Epithelial cell of alveolus of lung (primary cell): ENCODE results near the genes AP4E1, DMXL2 and SCG3.

DNA sequence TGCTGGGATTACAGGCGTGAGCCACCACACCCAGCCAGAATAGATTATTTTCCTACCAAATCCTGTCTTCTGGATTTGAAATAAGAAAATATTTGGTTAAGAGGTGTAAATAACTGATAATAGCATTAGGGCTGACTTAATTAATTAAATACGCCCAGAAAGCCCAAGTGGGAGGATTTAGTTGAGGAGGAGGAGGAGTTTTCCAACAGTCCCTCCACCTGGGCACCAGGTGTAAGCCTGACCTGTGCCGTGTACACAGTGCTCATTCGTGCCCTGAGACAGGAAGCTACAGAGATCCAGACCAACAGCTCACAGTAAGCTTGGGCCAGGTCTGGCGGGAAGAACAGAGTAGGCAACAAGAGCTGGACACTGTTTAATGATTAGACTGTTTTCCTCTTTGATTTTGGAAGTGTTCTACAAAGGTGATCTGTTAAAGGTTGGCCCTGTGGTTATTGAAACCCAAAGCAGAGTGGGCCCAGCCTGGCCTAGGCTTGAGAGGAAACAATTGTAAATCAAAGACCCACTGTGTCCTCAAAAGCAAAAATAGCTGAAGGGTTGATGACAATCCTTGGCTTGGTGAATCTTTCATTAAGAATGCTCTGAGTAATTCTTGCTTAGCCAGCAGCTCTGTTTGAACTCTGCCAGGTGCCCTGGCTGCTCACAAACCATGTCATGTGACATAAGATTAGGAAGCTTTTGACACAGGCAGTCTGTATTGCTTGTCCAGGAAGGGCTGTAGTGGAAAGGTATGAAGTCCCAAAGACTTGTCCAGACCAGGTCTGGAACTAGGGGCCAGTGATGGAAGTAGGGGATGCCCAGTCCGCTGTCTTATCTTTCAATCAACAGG, 13.8 kb downstream of the SQOR start:
- RAMPAGE, long total RNA: no peak
- RRBS: no CpG with 5 or more reads among the region's 6 CpGs

DNA sequence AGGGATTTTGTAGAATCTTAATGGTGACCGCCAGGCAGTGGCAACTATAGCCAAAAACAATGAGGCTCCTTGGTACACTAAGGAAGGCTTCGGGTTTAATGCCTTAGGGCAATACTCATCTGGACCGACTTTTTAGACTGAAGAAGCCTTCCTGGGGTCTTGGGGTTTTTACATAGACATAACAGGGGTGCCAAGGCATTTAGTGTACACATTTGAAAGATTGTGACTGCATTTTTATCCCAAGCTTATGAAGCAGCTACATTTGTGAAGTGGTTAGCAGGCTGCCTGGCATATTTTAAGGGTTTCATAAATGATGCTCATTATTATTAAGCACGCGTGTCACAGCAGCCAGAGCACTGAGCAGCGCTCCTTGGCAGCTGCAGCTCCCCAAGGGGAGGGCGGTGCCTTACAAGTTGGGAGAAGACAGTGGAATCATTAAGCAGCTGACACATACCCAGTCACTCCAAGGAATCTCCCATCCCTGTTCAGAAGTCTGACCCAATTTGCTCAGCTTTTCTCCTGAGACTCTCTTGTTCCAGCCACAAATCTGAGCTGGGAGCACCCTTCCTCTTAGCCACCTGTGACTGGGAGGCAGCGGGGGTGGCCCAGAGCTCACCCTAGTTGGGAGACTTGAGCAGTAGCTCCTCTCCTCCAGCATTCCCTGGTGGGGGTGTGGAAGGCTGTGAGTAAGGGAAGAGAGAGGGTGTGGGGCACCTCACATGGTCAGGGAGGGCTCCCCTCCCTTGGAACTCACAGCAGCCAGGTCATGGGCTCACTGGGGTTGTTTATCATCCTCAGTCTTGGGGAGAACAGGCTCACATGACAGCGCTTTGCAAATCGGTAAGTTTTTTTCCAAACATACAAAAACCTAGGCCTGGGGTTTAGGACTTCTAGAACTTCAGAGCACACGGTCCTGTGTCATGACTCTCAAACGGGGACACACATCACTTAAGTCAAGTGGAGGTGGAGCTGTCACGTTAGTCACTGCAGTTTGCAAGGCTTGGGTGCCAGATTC, 64.3 kb downstream of the DUT start:
- RAMPAGE, long total RNA: no peak
- RRBS: no CpG with 5 or more reads among the region's 13 CpGs

DNA sequence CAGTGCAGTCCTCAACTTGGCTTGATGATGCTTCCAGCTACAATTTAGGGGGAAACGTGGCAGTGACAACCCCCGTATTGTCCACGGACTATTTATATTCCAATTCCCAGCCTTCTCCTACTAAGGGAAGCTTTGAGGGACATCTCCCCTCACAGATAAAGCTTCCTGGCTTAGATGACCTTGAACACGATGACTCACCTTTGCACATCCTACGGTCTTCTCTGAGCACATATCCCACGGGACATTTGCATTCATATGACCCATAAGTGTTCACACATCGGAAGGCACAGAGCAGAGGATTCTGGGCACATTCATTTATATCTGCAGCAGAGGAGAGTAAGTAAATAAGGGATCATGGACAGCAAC, 101.4 kb downstream of the DUT start:
- RAMPAGE, long total RNA: no peak
- RRBS: no CpG with 5 or more reads among the region's 7 CpGs

- RAMPAGE, long total RNA: no peak
- RRBS: no CpG with 5 or more reads among the region's 6 CpGs
Observed at GRCh38 chr15:48486937-48487314, 155.7 kb downstream of the DUT start.

- RAMPAGE, long total RNA: no peak
- RRBS: no CpG with 5 or more reads among the region's 9 CpGs
Observed at GRCh38 chr15:48557153-48557958, 88.2 kb downstream of the FBN1 start.

DNA sequence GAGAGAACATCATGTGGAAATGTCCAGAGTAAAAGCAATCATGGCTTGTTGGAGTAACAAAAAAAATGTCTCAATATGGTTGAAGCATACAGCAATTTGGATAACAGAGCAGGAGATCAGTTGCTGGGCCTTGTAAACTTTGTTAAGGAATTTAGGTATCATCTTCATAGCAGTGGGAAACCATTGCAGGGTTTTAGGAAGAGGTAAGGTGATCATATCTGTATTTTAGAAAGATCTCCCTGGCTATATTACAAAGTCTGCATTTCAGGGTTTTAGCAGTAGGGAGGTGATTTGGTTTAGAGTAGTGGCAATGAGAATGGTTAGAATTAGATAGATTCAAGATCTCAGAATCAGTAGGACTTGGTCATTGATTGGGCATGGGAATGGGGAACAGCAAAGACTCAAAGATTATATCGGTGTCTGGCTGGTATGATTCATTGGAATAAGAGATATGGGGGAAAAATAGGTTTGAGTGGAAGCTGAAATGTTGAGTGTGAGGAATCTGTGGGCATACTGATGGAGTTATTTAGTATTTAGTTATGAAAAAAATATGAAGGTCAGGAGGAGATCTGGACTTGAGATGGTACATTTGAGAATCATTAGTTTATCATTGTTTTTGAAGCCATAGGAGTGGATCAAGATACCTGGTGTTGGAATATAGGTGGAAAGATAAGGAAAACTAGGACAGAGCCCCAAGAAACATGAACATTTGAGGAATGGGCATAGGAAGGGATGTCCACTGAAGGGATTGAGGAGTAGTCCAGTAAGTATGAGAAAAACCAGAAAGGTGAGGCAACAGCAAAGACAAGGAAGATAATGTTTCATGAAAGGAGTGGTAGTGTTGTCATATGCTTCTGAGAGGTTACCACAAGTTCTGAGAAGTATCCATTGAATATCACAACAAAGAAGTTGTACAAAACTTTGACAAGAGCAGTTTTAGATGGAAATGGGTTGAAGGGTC, 70.9 kb downstream of the GALK2 start:
- RAMPAGE, long total RNA: no peak
- RRBS: no CpG with 5 or more reads among the region's 1 CpG

GRCh38 chr15:49438810-49439610, 16.0 kb downstream of the FGF7 start:
- RAMPAGE, long total RNA: no peak
- RRBS: no CpG with 5 or more reads among the region's 6 CpGs

- RAMPAGE, long total RNA: no peak
- RRBS: no CpG with 5 or more reads among the region's 15 CpGs
Observed at GRCh38 chr15:50003433-50004413, 115.3 kb downstream of the ATP8B4 start.

DNA sequence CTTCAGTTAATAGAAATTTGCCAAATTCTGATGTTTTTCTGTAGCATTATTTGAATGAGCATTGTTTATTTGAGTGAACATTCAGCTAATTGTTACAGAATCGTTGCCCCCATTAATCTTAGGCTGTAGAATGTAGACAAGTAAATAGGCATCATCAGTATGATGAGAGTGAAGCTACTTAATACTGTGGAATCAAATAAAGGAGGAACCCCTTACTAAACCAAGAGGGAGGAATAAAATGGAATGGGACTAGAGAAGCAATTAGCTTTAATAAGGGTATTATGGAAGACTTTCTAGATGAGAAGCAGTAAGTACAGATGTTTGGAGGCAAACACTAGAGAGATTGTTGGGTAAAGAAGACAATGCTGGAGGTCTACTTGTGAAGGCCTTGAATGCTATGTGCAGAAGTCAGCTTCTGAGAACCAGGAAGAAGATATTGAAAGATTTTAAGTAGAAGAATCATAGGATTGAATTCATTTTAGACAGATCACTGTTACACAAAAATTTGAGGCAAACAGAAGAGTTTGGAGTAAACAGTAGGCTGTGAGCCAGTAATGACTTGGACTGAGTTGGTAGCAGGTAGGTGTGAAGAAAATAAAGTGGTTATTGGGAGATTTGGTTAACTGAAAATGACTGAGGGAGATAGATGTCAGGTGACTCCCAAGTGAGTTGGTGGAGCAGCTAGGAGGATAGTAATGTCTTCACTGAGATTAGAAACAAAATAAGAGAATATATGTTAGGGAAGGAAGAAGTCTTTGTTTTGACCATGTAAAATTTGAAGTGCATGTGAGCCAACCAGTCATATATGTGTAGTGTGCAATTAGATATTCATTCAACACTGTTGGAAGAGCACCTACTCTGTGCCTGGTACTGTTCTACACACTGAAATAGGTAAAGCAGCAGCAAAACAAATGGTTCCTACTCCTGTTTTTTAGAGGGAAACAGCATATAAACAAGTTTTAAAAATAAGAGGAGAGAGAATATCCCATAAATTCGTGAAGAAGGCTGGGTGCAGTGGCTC, 1.7 kb upstream of the GABPB1 start:
- RAMPAGE, long total RNA: no peak
- RRBS: no CpG with 5 or more reads among the region's 2 CpGs

GRCh38 chr15:50536969-50537526, 9.4 kb downstream of the USP50 start:
- RAMPAGE, long total RNA: no peak
- RRBS: no CpG with 5 or more reads among the region's 3 CpGs

DNA sequence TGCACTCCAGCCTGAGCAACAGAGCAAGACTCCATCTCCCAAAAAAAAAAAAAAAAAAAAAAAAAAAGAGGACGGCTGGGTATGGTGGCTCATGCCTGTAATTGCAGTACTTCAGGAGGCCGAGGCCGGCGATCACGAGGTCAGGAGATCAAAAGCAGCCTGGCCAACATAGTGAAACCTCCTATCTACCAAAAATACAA, 51.1 kb downstream of the TRPM7 start:
- RAMPAGE, long total RNA: no peak
- RRBS: no CpG with 5 or more reads among the region's 5 CpGs

DNA sequence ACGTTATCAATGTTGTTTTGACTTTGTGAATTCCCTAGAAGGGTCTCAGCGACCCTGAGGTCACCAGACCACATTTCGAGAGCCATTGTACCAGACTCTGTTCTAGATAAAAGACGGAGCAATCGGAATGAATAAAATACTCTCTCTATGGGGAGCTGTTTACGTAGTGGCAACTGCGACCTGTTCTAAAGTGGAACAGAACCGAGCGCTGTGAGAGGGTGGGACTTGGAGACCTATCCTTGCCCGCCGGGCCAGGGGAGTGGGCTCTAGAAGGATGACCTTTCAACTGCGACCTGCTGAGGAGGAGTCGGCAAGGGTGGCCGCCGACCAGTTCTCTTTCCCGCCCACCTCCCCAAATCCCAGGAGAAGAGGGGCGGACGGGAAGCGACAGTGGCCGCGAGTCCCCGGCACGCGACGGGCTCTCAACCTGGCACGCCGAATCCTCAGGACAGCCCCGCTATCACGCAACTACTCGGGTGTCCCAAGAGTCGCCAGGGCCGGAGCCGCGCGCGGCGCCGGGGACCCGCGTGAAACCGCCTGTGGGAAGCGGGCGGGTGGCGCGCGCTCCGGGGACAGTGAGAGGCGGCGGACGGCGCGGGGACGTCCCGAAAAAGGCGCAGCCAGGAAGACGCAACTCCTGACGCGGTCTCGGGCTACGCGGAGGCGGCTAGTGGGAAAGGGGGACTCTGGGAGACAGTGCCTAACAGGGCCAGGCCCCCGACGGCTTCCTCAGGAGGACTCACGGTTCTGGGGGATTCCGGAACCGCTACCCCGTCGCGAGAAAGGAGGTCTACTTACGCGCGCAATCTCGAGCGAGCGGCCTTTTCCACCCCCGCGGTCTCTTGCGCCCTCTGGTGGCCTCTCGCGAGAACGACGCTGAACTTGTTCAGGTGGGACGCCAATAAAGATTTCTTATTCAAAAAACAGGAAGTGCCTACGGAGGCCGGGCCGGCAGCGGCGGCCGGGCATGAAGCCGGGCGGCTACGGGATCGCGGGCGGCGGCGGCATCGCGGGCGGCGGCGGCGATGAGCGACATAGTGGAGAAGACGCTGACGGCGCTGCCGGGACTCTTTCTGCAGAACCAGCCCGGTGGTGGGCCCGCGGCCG, at the start of gene AP4E1:
TSS of gene AP4E1 (plus strand) at position 930 of the 1,107 bp plus-strand sequence.
- RAMPAGE, long total RNA: no peak
- RRBS: 2% methylated on average over 33 of the region's 113 CpGs

- RAMPAGE, long total RNA: no peak
- RRBS: no CpG with 5 or more reads among the region's 16 CpGs
Observed at GRCh38 chr15:51077120-51077562, 17.6 kb downstream of the TNFAIP8L3 start.

GRCh38 chr15:51089542-51090141, 5.1 kb downstream of the TNFAIP8L3 start:
- RAMPAGE, long total RNA: no peak
- RRBS: no CpG with 5 or more reads among the region's 3 CpGs

- RAMPAGE, long total RNA: no peak
- RRBS: no CpG with 5 or more reads among the region's 4 CpGs
Observed at GRCh38 chr15:51160047-51160317, 65.3 kb upstream of the TNFAIP8L3 start.

- RAMPAGE, long total RNA: no peak
- RRBS: no CpG with 5 or more reads among the region's 6 CpGs
Observed at GRCh38 chr15:51318848-51319451, 19.4 kb downstream of the CYP19A1 start.

DNA sequence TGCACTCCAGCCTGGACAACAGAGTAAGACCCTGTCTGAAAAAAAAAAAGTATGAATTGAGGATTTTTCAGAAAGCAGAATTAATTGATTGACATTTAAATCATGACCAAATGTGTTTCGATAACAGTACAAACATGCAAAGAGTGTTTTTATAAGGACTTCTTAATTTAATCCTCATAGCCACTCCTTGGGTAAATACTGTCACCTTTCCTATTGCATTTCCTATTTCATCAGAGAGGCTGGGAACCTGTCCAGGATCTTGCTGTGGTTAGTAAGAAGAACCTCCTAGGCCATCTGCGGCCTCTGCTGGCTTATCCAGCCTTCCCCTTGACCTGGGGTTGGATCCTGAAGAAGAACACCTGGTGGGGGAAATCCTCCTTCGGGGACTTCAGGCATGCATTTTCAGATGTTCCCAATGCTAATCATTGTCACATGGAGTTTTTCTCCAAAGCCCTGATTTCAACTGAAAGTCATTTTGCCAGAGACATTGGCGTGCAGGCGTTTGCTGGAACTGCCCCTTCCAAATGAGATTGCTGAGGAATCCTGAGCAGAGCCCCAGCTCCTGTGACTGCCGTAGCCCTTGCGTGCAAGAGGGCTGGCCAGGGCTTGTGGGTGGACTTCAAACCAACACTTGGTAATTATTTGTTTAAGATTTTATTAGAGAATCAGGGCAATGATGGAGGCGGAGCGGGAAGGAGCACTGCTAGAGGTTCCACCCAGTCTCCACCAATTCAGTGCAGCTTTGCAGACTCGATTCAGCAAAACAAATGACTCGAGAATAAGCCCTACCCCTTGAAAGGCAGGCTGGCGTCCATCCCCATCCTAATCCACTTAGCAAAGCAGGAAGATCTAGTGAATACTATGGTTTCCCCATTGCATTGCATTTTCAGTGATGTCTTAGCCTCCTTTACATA, 25.6 kb downstream of the GLDN start:
- RAMPAGE, long total RNA: no peak
- RRBS: no CpG with 5 or more reads among the region's 12 CpGs

DNA sequence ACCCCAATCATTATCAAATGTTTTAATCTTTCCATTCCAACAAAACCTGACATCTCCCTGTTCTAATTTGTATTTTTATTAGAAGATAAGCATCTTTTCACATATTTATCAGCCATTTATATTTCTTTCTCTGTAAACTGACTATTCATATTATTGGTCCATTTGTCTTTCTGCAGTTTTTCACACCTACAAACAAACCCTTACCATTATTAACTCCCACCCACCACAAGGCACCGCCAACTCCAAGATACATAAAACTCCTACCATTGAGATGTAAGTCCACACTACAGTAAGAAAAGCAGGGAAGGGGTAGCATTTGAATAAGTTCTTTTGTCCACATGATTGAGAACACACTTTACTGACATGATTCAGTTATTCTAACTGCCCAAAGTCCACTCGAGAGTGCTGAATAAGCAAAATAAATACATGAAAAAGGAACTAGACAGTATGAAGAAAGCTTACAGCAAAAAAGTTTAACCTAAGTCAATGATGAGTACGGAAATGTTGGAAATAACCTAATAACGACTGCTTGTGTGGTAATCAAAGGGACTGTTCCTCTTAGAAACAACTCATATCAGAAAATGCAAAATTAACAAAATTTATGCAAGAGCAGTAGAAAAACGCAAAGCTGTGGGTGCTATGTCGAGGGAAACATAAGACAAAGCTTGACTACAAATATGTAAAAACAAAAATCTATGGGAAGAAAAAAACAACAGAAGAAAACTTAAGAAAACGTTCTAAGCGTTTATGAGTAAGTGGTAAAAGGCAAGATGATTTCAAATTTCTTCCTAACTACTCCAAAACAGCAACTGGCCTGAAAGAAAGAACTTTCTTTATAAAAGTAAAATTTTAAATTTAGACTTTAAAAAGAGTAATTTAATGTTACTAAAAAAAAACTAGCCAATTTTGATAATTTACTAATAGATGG, 36.6 kb downstream of the DMXL2 start:
- RAMPAGE, long total RNA: no peak
- RRBS: no CpG with 5 or more reads among the region's 8 CpGs

GRCh38 chr15:51622262-51623345, at the start of gene DMXL2:
Gene DMXL2 (minus strand): TSS chr15:51622771.
- RAMPAGE, long total RNA: no peak
- RRBS: under 1% methylated on average over 28 of the region's 106 CpGs

- RAMPAGE, long total RNA: no peak
- RRBS: 3% methylated on average over 7 of the region's 35 CpGs
Observed at GRCh38 chr15:51681071-51681877, at the start of gene SCG3. Gene SCG3 (plus strand): TSS chr15:51681503.